Mononuclear cell (primary cell): ENCODE measurements around a stretch of chr14.

DNA sequence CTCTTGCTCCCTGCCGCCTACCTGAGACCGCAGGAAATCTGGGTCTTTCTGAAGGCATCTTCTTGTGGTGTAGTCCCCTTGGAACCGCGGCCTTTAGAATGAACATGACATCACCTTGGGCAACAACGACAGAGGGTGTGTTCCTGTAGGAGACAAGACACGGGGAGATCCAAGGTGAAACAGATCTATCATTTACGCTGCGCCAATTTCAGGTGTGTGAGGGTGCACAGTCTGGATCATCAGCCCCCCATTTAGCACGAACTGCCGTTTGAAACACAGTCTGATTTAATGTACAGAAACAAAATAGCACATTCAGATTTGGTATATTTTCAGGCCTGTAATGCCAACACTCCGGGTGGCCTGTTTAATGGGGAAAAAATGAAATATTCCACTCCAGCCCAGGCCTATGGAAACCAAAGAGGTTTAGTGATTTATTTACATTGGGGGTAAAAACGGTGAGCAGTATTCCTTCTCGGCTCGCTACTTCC, 12.6 kb upstream of the IRF2BPL start:
- RRBS, result no CpG with 5 or more reads among the region's 14 CpGs

DNA sequence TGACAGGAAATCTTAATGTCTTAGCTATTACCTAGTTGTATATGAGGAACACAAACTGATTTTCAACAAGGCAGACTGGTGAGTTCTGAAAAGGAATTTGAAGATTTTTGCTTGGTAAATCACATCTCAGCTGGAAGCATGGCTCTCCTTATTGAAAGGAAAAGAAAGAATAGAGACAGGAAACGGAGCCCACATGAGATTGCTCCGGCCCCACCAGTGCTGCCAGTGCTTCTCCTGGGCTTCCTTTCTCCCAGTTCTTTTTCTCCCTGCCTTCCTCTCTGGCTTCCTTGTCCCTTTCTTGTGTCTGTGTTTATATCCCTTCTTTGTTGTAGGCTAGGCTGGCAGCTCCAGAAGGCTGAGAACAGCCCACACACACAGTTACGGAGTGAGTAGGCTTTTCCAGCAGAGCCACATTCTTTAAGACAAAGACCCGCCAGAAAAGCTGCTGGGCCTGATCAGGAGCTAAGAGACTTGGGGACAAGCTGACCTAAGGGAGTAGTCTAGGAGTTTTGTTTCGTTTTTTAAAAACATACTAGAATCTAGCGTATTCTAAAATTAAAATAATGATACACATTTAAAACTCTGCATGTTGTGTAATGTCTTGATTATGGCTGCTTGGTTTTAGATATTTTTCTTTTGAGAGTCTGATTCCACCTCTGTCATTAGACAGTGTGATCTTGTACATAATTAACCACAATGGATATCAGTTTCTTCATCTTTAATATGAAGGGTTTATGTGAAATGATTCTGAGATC, 13.0 kb downstream of the CIPC start:
- RRBS, result no CpG with 5 or more reads among the region's 6 CpGs

GRCh38 chr14:77124533-77125607, 16.7 kb downstream of the ZDHHC22 start:
- RRBS, result 2% methylated on average over 27 of the region's 90 CpGs

GRCh38 chr14:77296183-77296516, 24.5 kb downstream of the POMT2 start:
- RRBS, result no CpG with 5 or more reads among the region's 10 CpGs

GRCh38 chr14:77302691-77303319, 17.9 kb downstream of the POMT2 start:
- RRBS, result no CpG with 5 or more reads among the region's 9 CpGs

- RRBS, result 100% methylated on average over 1 of the region's 7 CpGs
Measured at GRCh38 chr14:77305999-77307018, 14.4 kb downstream of the POMT2 start.

DNA sequence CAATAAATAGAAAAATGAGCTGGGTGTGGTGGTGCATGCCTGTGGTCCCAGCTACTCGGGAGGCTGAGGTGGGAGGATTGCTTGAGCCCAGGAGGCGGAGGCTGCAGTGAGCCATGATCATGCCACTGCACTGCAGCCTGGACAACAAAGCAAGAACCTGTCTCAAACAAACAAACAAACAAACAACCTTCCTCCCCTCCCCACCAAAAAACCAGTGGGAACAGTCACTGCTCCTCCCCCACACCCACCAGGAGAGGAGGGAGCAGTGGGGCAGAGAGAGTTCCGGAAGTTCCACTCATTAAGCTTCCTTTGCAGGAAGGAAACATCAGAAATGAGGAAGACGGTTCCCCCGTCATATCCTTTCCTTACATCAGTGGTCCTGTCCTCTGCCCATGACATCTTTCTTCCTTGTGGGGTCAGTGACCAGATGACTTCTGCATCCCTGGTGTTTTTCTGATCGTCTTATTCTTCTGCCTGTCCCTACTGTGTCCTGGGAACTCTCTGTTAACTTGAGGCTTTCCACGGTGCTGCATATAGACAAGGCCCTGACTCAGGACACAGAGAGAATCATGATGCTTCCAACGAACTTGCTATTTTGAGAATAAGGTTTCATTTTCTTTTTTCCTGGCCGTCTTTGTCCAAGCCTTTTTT, 40.8 kb upstream of the SPTLC2 start:
- RRBS, result no CpG with 5 or more reads among the region's 9 CpGs

DNA sequence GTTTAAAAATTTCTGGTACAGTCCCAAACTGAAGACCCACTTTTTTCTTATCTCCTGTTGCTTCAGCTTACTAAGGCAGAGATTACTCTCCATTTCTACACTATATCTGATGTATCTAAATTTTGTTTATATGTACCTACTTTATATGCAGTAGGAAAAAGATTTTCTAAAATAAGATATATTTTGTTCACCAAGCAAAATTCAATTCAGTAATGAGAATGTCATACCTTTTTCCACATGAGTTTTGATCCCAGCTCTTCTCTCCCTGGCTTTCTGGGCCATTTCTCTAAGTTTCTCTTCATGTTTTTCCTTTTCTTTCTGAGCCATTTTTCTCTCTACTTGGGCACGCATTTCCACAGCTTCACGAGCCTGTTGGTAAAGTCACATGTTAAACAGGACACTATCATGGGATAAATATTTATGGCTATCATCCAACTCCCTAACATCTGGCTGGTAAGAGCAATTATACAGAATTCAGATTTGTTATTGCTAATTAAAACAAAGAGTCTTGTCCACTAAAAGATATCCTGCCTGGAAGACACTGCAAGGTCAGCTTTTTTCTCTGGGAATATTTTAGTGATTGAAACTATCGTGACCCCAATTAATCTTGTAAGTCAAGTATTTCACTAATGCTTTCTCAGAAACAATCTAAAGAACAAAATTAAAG, 23.0 kb downstream of the SLIRP start:
- RRBS, result no CpG with 5 or more reads among the region's 3 CpGs

- RRBS, result no CpG with 5 or more reads among the region's 5 CpGs
Measured at GRCh38 chr14:78709722-78710734, 539.9 kb downstream of the NRXN3 start.

GRCh38 chr14:79313949-79314148, 897.5 kb downstream of the DIO2 start:
- RRBS, result no CpG with 5 or more reads among the region's 9 CpGs

- RRBS, result no CpG with 5 or more reads among the region's 8 CpGs
Measured at GRCh38 chr14:79824961-79825673, 386.2 kb downstream of the DIO2 start.

DNA sequence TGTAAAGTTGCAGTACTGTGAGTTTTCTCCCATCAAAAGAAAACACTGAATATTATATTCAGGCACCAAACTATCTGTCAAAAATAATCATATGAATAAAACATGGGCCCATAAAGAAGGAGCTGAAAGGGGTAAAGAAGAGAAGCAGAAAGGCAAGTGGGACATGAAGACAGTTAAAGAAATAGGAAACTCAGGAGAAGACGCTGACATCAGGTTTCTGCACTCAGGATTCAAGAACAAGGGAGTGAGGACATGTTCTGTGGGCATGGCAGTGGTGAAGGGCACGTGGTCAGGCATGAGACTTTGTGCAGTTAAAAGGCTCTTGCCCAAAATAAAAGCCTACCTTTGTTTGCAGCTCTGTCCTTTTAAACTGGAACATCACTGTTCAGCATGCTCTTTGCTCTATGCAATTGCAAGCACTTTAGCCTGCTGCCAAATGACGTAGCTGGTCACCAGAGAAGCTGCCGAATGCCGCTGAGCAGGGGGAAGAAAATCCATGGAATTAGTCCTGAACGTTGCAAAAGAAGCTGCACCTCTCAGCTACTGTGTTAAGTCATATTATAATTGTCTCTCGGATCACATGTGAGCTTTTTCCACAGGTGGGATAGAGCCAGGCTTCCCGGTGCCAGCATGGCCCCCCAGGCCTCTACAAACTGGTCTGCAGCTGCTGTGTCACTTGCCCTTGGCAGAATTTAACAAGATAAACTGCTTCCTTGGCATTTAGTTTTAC, 176.2 kb upstream of the DIO2 start:
- RRBS, result no CpG with 5 or more reads among the region's 8 CpGs

GRCh38 chr14:80638385-80638995, 303.0 kb downstream of the CEP128 start:
- RRBS, result no CpG with 5 or more reads among the region's 8 CpGs

GRCh38 chr14:80905922-80906295, 35.6 kb downstream of the CEP128 start:
- RRBS, result no CpG with 5 or more reads among the region's 4 CpGs

DNA sequence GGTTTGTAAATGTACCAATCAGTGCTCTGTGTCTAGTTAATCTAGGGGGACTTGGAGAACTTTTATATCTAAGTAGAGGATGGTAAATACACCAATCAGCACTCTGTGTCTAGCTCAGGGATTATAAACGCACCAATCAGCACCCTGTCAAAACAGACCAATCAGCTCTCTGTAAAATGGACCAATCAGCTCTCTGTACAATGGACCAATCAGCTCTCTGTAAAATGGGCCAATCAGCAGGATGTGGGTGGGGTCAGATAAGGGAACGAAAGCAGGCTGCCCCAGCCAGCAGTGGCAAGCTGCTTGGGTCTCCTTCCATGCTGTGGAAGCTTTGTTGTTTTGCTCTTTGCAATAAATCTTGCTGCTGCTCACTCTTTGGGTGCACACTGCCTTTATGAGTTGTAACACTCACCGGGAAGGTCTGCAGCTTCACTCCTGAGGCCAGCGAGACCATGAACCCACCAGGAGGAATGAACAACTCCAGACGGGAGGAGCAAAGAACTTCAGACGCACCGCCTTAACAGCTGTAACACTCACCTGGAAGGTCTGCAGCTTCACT, 16.2 kb upstream of the GTF2A1 start:
- RRBS, result no CpG with 5 or more reads among the region's 7 CpGs

DNA sequence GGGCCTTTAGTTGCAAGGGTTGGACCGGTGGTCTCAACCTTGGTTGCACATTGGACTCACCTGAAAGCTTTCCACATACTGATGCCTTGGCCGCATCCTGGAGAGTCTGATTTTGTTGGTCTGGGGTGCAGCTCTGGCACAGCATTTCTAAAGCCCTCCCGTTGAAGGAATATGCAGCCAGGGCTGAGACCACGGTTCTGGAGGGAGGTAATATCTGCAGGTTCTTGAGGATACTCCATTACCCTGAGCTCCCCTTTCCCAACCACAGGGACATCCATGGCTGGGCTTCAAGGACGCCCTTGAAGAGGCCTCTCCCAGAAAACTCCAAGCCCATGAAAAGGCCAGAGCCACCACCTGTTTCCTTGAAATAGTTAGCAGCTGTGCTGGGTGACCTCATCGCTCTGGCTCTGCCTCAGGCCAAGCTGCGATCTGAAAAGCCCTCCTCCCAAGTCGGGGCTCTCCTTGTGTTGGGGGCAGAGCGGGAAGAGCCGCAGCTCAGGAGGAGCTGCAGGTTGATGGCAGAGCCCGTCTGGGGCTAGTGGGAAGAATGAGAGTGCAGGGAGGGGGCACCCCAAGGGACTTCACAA, 49.8 kb upstream of the STON2 start:
- RRBS, result no CpG with 5 or more reads among the region's 11 CpGs

- RRBS, result no CpG with 5 or more reads among the region's 3 CpGs
Measured at GRCh38 chr14:83556583-83556828, 1973.4 kb upstream of the FLRT2 start.

- RRBS, result 9% methylated on average over 31 of the region's 67 CpGs
Measured at GRCh38 chr14:85532842-85533678, 3.1 kb downstream of the FLRT2 start.

- RRBS, result no CpG with 5 or more reads among the region's 2 CpGs
Measured at GRCh38 chr14:85552843-85553579, 23.1 kb downstream of the FLRT2 start.

GRCh38 chr14:86904882-86905298, 1088.1 kb downstream of the GALC start:
- RRBS, result no CpG with 5 or more reads among the region's 5 CpGs